Ovary (tissue), 7 donors: Measurements from ENCODE around the genes RCAN1 and RUNX1.

GRCh38 chr21:33931086-33931313 is 15.4 kb upstream of the ATP5PO start:
- PRO-cap, 7 experiments = no peak in any of the 7 experiments
- RAMPAGE, long total RNA, 2 experiments = start-site peak on the plus strand in 1 of 2 experiments, at chr21:33931112-33931194 at its widest, 17 reads per replicate

- PRO-cap, 7 experiments = no peak in any of the 7 experiments
- RAMPAGE, long total RNA, 2 experiments = no peak in any of the 2 experiments
These were observed 25.3 kb upstream of the ATP5PO start for GRCh38 chr21:33940649-33941476.

GRCh38 chr21:34073774-34074304 is 461 bp downstream of the MRPS6 start:
- PRO-cap, 7 experiments = peak in 7 of 7 experiments; most common plus-strand start chr21:34074073 (in 7); most common minus-strand start chr21:34073936 (in 2)
- RAMPAGE, long total RNA, 2 experiments = no peak in any of the 2 experiments

DNA sequence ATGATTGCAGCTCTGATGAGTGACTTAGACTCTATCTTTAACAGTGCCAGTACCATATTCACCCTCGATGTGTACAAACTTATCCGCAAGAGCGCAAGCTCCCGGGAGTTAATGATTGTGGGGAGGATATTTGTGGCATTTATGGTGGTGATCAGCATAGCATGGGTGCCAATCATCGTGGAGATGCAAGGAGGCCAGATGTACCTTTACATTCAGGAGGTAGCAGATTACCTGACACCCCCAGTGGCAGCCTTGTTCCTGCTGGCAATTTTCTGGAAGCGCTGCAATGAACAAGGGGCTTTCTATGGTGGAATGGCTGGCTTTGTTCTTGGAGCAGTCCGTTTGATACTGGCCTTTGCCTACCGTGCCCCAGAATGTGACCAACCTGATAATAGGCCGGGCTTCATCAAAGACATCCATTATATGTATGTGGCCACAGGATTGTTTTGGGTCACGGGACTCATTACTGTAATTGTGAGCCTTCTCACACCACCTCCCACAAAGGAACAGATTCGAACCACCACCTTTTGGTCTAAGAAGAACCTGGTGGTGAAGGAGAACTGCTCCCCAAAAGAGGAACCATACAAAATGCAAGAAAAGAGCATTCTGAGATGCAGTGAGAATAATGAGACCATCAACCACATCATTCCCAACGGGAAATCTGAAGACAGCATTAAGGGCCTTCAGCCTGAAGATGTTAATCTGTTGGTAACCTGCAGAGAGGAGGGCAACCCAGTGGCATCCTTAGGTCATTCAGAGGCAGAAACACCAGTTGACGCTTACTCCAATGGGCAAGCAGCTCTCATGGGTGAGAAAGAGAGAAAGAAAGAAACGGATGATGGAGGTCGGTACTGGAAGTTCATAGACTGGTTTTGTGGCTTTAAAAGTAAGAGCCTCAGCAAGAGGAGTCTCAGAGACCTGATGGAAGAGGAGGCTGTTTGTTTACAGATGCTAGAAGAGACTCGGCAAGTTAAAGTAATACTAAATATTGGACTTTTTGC is 23.2 kb downstream of the MRPS6 start:
- PRO-cap, 7 experiments = no peak in any of the 7 experiments
- RAMPAGE, long total RNA, 2 experiments = no peak in any of the 2 experiments

DNA sequence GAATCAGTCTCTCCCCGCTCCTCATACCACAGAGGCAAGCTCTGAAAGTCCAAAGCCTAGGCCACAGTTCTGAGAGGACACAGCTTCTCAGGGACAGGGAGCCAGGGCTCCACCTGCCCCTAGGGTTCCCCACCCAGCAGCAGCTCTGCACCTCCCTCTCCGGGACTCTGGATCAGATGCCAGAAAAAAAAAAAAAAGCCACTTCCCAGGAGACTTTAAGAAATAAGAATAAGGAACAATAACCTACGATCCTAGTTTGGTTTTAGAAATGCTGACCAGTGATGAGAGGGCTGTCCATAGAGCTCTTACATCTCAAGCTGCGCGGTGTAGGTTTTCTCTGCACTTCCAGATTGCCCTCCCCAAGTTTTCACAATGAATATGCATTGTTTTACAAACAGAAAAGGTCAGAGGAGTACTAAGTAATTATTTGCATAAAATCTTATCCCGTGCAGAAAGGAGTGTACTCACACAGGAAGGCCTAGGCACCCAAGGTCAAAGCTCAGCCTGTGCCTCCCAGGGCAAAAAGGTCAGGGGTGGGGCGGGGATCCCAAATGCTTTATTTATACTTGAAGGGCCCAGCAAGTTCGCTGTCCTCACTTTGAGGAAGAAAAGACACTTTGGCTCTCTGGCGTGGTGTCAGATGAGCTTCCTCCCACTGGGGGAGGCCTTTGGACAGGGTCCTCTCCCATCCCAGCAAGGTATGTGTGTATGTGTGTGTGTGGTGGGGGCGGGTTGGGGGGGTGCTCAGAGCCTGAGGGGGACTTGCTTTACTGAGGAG is 10.2 kb upstream of the KCNE1 start:
- PRO-cap, 7 experiments = no peak in any of the 7 experiments
- RAMPAGE, long total RNA, 2 experiments = no peak in any of the 2 experiments

- PRO-cap, 7 experiments = no peak in any of the 7 experiments
- RAMPAGE, long total RNA, 2 experiments = no peak in any of the 2 experiments
These were observed 16.0 kb upstream of the KCNE1 start for GRCh38 chr21:34527796-34528562.

- PRO-cap, 7 experiments = no peak in any of the 7 experiments
- RAMPAGE, long total RNA, 2 experiments = no peak in any of the 2 experiments
These were observed 31.0 kb downstream of the RCAN1 start for GRCh38 chr21:34583809-34584438.

- PRO-cap, 7 experiments = peak in 7 of 7 experiments; most common plus-strand start chr21:34615459 (in 7); most common minus-strand start chr21:34615031 (in 7)
- RAMPAGE, long total RNA, 2 experiments = no peak in any of the 2 experiments
These were observed at the start of gene RCAN1 for GRCh38 chr21:34614589-34615614. TSS of gene RCAN1 (minus strand) at chr21:34615113.

GRCh38 chr21:34690345-34690911 is 21.6 kb downstream of the CLIC6 start:
- PRO-cap, 7 experiments = no peak in any of the 7 experiments
- RAMPAGE, long total RNA, 2 experiments = no peak in any of the 2 experiments

GRCh38 chr21:34691346-34691897 is 22.6 kb downstream of the CLIC6 start:
- PRO-cap, 7 experiments = no peak in any of the 7 experiments
- RAMPAGE, long total RNA, 2 experiments = no peak in any of the 2 experiments

GRCh38 chr21:34726504-34727109 is 57.8 kb downstream of the CLIC6 start:
- PRO-cap, 7 experiments = no peak in any of the 7 experiments
- RAMPAGE, long total RNA, 2 experiments = no peak in any of the 2 experiments

- PRO-cap, 7 experiments = no peak in any of the 7 experiments
- RAMPAGE, long total RNA, 2 experiments = no peak in any of the 2 experiments
These were observed 66.0 kb downstream of the CLIC6 start for GRCh38 chr21:34734585-34735319.

- PRO-cap, 7 experiments = no peak in any of the 7 experiments
- RAMPAGE, long total RNA, 2 experiments = no peak in any of the 2 experiments
These were observed 125.6 kb downstream of the CLIC6 start for GRCh38 chr21:34794457-34794788.

GRCh38 chr21:34796779-34797431 is 128.1 kb downstream of the CLIC6 start:
- PRO-cap, 7 experiments = no peak in any of the 7 experiments
- RAMPAGE, long total RNA, 2 experiments = no peak in any of the 2 experiments

GRCh38 chr21:34800945-34801620 is 132.3 kb downstream of the CLIC6 start:
- PRO-cap, 7 experiments = no peak in any of the 7 experiments
- RAMPAGE, long total RNA, 2 experiments = no peak in any of the 2 experiments

DNA sequence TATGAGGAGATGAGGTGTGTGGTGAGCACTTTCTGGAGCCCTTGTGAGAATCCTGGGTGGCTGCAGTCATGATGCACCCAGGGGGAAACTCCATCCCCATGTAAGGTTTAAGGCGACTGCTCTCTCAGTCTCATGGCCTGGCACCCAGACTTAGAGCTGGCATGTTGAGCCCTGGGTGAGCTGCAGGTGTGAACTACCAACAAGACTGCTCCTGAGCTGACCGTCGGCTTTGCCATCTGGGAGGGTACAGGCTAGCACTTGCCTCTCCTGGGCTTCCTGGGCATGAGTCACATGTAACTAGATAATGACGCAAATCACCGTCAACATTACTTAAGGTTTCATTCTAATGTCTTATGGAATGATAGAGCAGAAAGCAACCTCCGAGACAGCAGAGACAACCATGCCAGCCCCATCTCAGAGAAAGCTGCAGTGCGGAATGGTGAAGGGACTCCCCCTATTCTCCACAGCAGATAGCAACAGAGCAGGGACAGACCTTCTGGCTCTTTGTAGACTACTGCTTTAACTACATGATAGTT is 144.7 kb downstream of the CLIC6 start:
- PRO-cap, 7 experiments = no peak in any of the 7 experiments
- RAMPAGE, long total RNA, 2 experiments = no peak in any of the 2 experiments

GRCh38 chr21:34872294-34873028 is 176.6 kb downstream of the RUNX1 start:
- PRO-cap, 7 experiments = no peak in any of the 7 experiments
- RAMPAGE, long total RNA, 2 experiments = no peak in any of the 2 experiments

- PRO-cap, 7 experiments = no peak in any of the 7 experiments
- RAMPAGE, long total RNA, 2 experiments = no peak in any of the 2 experiments
These were observed 139.2 kb downstream of the RUNX1 start for GRCh38 chr21:34909681-34910501.

DNA sequence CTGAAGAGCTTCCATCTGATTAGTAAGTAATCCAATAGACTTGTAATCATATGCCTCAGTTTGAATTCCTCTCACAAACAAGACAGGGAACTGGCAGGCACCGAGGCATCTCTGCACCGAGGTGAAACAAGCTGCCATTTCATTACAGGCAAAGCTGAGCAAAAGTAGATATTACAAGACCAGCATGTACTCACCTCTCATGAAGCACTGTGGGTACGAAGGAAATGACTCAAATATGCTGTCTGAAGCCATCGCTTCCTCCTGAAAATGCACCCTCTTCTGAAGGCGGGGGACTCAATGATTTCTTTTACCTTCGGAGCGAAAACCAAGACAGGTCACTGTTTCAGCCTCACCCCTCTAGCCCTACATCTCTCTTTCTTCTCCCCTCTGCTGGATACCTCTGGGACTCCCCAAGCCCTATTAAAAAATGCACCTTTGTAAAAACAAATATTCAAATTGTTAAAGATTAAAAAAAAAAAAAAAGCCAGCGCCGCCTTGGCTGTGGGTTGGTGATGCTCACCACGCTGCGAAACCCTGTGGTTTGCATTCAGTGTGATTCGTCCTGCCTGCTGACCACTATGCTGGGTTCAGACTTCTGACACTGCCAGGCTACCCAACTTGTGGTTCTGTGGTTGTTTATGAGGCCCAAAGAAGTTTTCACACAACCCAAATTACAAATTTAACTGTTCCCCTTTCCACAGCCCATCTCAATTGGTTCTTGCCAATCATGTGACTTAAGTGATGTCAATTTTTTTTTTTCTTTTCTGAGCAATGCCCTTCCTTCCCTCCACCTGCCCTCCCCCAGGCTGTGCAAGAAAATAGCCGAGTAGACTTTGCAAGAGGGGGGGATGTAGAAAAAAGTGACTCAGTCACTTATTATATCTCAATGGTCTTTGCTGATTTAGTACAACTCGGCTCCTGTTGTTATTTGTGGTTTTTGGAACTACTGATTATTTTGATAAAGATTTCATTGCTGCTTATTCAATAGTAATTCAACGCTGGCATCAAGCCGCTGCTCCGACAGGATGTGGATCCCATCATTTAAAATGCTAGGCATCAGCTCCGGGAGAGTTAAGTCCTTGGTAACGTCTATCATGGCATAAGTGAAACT is at the start of gene RUNX1:
TSS of gene RUNX1 (minus strand) at position 655 of the 1,111 bp plus-strand sequence.
- PRO-cap, 7 experiments = no peak in any of the 7 experiments
- RAMPAGE, long total RNA, 2 experiments = no peak in any of the 2 experiments

- PRO-cap, 7 experiments = no peak in any of the 7 experiments
- RAMPAGE, long total RNA, 2 experiments = no peak in any of the 2 experiments
These were observed 378.5 kb upstream of the RUNX1 start for GRCh38 chr21:35427568-35428038.